ENCODE measurements around the genes GMNN and H4C3.

GRCh38 chr6:21856862-21857214, 263.3 kb downstream of the SOX4 start:
- PRO-cap, 8 experiments = peak in 7 of 8 experiments; most common minus-strand start chr6:21857012 (in 6)

- PRO-cap, 8 experiments = no peak in any of the 8 experiments
These were observed 328.5 kb downstream of the SOX4 start for GRCh38 chr6:21921924-21922487.

DNA sequence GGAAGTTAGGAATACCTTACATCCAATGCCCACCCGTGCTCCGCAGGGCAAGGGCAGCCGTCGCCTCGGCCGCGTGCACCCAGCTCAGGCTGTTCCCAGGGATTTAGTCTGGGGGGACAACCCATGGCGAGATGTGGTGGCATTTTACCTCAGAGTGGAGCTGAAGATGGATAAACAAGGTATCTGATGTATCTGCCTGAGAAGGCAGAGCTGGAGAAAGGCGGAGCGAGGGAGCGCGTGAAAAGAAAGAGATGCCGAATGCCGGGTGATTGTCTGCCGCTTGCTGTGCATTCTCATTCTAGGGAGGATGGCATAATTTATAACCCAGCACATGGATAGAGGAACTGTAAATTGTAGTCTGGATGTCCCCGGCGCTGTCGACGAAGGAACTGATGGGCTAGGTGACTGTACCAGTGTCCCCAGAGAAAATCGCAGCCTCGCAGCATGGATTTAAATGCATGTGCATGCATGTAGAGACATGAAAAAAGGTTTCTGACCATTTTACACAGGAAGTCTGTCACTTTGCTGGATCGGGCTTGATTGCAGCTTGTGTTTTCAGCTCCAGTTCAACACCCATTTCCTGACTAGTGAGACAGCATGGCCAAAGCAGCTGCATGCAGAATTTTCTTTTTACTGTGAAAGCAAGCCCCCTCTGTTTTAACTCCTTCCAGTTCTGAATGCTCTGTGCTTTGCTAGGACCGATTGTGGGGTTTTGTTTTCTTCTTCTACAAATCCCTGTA, 149.8 kb downstream of the PRL start:
- PRO-cap, 8 experiments = no peak in any of the 8 experiments

GRCh38 chr6:22222357-22222940, 74.4 kb downstream of the PRL start:
- PRO-cap, 8 experiments = no peak in any of the 8 experiments

DNA sequence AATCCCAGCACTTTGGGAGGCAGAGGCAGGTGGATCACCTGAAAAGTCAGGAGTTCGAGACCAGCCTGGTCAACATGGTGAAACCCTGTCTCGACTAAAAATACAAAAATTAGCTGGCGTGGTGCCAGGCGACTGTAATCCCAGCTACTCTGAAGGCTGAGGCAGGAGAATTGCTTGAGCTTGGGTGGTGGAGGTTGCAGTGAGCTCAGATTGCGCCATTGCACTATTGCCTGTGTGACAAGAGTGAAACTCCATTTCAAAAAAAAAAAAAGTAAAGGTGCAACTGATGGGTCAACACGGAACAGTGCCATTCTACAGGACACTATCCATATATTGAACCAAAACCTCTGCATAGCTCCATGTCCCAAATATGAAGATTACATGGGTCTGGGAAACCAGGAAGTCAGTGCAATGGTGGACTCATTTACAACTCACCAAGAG, 673.3 kb downstream of the HDGFL1 start:
- PRO-cap, 8 experiments = peak in 3 of 8 experiments; most common plus-strand start position 261 of the sequence (in 2)

DNA sequence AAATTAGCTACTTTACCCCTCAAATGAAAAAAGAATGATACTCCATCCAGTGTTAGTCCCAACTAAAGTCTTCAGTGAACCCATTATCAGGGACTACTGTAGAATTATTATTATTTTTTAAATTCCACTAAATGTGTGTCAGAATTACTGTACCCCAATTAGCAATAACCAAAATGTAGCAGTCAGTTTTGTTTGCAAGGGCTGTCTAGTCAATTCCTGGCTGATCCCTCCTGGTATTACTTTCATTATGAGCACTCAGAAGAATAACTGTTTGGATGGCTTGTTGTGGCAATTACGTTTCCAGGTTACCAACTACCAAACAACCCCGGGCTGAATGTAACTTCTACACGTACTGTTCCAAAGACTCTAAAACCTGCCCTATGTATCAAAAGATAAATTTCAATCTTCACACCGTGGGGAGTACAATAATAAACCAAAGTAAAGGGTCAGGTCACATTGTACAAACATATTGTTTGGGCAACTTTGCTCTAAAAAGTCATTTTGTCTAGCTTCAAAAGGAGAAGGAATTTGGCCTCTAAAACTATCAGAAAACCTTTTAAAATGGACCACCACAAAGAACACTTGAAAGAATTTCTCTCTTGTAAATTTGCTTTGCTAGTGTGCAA, 27.8 kb downstream of the DCDC2 start:
- PRO-cap, 8 experiments = no peak in any of the 8 experiments

DNA sequence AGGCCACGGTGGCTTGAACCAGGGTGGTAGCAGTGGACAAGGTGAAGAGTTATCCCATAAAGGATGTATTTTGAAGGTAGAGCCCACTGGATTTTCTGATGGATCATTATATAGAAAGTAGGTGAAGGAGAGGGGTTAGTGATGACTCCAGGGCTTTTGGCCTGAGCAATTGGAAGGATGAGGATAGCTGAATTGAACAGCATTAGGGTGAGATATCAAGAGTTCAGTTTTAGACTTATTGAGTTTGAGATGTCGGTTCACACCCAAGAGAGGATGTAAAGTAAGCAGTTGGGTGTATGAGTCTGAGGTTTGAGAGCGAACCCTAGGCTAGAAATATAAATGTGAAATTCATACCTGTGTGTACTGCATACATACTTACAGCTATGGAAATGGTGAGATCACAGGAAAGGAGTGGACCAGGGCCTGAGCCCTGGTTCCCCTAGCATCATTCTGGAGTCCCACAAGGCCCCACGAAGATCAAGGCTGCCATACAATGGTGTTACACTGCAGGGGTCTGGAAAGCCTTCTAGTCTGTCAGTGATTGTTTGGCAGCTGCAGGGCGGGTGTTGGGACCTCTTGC, 3.3 kb downstream of the ALDH5A1 start:
- PRO-cap, 8 experiments = no peak in any of the 8 experiments

- PRO-cap, 8 experiments = no peak in any of the 8 experiments
These were observed 549 bp downstream of the ACOT13 start for GRCh38 chr6:24667431-24667820.

DNA sequence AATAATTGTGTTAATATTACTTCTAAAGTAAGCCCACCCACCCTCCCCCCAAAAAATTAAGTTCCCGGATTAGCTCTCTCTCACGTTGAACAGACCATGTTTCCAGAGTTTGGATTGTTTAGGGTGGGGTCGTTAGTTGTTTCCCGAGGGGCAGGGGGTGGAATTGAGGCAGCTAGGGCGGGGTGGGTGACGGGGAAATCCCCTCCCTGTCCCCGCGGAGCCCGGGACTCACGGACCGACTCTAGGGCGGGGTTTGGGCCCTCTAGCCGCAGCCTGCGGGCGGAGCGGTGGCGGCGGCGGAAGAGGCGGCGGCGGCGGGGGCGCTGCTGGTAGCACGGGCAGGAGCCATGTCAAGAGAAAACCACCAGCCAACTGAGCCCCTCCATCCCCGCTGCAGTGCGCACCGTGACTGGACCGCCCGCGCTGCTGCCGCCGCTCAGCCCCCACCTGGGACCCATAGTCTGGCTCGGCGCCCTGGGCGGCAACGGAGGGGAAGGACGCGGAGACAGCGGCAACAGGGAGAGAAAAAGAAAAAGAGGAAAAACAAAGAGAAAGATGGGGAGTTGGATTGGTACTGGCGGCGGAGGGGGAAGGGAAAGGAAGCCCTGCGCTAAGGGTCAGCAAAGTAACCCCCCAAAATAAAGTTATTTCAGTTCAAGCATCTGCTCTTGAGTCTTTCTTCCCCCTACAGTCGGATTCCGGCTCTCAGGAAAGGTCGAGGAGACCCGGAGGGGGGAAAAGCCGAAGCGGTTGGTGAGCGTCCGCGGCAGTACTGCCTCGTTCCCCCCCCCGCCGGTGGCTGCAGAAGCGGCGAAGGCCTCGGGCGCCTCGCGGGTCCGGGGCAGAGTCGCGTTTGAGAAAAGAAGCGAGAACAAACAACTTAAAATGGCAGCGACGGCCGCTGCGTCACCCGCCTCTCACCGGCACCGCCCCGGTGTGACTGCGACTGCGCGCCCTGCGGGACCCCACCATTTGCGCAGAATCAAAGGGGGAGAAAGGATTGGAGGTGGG, 1.3 kb upstream of the C6orf62 start:
- PRO-cap, 8 experiments = peak in 8 of 8 experiments; most common plus-strand start position 271 of the sequence (in 8); most common minus-strand start position 855 of the sequence (in 8)

DNA sequence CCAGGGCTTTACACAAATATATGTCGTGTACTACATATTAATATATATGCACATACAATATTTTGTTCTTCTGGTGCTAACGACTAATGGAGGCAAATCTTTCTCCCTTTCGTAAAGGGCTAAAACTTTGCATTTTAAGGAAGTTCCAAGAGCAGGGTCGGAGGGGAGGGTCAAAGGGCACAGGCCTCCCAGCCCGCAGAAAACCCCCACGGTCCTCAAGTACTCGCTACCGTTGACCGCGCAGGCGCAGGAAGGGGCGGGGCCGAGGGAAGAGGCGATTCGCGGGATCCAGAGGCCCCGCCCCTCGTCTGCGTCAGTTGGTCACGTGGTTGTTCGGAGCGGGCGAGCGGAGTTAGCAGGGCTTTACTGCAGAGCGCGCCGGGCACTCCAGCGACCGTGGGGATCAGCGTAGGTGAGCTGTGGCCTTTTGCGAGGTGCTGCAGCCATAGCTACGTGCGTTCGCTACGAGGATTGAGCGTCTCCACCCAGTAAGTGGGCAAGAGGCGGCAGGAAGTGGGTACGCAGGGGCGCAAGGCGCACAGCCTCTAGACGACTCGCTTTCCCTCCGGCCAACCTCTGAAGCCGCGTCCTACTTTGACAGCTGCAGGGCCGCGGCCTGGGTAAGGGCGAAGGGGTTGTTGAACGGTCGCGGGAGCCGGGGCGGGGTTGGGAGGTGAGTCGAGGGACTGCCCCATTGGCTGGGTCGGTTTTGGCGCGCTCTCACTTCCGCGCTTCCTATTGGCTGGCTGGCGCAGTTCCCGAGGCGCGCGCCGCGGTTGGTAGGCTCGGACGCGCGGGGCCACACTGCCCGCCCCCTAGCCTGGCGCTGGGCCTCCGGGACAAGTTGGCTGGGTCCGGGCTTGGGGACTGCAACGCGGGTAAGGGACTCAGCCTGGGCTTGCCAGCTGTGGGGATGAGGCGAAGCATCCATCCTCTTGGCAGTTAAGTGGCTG, at the start of gene GMNN:
TSS of gene GMNN (plus strand) at position 313 of the 953 bp plus-strand sequence.
- PRO-cap, 8 experiments = peak in 8 of 8 experiments; most common plus-strand start position 332 of the sequence (in 7); most common minus-strand start position 214 of the sequence (in 3)

DNA sequence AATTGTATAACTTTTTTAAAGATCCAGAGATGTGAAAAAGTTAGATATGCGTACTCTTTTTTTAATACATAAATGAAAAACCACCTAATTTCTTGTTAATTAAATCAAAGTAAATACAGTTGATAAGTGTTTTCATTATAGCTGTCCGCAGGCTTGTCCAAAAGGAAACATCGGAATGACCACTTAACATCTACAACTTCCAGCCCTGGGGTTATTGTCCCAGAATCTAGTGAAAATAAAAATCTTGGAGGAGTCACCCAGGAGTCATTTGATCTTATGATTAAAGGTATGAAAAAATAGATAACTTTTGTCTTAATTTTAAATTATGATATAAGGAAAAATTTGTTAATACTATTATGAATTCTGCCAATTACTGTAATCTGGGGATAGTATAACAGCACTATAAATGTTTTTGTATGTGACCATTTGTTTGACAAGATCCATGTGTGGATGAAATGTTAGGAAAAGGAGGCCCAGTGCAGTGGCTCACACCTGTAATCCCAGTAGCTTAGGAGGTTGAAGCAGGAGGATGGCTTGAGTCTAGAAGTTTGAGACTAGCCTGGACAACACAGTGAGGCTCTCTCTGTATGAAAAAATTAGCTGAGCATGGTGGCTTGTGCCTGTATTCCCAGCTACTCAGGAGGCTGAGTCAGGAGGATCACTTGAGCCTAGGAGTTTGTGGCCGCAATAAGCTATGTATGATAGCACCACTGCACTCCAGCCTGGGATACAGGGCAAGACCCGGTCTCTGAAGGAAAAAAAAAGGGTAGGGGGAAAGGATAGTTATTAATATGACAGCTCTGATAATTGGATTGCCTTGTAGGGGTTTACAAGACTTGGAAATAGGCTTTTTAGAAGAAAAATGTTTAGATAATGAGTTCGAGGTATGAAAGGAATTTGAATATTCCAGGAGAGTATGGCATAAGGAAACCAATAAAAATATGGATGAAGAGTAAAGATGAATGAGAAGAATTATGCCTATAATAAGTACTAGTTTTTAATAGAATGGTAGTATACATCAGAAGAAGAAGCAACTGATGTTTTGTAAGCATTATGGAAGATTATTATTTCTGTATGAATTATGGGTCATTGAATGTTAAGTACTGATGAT, 7.0 kb downstream of the GMNN start:
- PRO-cap, 8 experiments = no peak in any of the 8 experiments

DNA sequence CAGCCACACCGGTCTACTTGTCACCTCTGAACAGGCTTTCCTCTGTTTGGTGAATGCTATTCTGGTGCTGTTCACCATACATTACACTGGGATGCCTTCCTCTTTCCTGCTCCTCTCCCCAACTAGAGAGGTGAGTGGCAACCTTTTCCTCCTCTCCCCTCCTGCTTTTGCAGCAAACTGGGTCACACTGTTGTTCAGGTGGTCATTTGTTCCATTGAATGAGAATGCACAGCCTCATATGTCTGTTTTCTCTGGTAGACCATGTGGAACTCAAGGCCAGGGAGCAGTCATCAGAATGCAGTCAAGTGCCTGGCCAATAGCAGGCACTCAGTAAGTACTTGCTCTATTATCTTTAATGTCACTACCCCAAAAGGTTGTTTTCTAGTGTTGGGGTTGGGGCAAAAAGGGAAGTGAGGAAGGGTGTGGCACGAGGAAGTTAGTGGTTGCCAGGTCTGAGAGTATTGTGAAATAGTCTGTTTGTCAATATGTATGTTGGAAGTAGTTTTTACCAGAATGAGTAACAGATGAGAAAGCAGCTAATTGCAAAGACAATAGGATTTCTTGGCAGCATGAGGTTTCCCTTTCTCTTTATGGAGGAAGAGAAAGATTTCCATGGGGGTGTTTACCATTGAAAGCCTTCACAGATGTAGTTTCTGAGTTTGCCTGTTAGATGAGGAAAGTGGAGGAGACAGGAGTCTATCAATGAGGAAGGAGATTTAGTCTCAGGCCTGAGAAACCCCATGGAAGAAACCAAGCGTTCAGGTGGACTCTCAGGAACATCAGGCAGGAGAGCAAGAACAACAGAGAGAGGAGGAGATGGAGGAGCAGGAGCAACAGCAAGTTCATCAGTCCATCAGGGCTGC, 59.5 kb upstream of the ARMH2 start:
- PRO-cap, 8 experiments = peak in 1 of 8 experiments; most common minus-strand start position 406 of the sequence (in 1)

GRCh38 chr6:25053673-25054554, 118.2 kb upstream of the RIPOR2 start:
- PRO-cap, 8 experiments = no peak in any of the 8 experiments

- PRO-cap, 8 experiments = no peak in any of the 8 experiments
These were observed 85.0 kb upstream of the CARMIL1 start for GRCh38 chr6:25193994-25194823.

GRCh38 chr6:25280518-25280749, 1.3 kb downstream of the CARMIL1 start:
- PRO-cap, 8 experiments = no peak in any of the 8 experiments

GRCh38 chr6:25404613-25405148, 125.5 kb downstream of the CARMIL1 start:
- PRO-cap, 8 experiments = peak in 4 of 8 experiments; most common plus-strand start chr6:25404813 (in 1); most common minus-strand start chr6:25405045 (in 3)

DNA sequence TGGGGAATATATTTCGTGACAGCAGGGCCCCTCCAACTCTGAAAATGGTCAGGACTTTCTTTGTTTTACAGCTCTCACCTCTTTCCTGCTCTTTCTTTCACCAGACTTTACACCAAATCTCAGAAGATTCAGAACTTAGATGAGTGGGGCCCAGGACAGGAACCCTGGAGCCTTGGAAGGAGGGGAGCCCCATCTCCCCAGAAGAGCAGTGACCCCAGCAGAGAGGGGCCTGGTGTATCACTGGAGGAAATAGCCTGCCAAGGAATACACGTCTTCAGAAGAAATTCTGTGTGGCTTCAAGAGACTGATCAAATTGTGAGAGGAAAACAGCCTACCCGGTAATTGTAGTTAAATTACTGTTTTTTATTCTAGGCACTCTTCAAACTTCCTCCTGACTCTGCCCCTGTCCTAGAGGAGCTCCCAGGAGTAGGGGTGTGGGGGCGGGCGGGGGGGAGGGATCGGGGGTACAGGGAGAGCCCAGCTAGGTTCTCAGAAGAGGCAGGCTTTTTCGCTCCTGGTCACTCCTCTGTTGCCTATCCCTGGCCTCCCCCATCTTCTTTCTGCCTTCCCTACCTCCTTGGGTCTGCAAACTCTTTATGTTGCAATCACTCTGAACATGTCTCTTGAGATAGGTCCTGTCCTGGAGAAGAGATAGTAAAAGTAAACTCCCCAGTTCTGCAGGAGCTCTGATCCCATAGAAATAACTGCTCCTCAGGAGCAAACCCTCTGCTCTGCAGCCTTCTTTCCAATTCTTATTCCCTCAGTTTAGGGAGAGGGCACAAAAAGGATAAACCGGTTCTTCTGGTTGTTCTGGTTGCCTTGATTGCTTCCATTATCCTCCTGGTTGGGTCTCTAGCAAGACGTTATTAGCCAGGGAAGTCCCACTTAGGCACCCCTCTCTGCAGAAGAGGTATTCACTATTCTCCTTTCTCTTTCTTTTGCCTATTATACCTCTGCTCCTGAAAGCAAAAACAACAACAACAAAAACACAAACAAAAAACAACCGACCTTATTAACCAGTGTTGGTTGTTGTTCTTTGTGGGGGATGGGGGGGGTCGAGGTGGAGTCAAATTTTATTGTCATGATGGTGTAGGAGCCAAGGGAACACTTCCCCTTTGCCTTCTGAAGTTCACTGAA, 711 bp downstream of the TRIM38 start:
- PRO-cap, 8 experiments = peak in 5 of 8 experiments; most common plus-strand start position 863 of the sequence (in 2); most common minus-strand start position 562 of the sequence (in 5)

- PRO-cap, 8 experiments = no peak in any of the 8 experiments
These were observed 25.0 kb downstream of the TRIM38 start for GRCh38 chr6:25987296-25988399.

DNA sequence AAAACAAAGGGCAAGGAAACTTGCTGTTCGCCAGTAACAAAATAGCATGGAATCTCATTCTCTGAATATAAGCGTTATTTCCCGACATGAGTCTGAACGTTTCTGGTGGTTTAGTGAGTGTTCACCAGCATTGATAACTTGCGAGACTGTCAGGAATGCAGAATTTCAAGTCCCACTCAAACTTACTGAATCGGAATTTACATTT, 369 bp upstream of the H3C3 start:
- PRO-cap, 8 experiments = no peak in any of the 8 experiments

- PRO-cap, 8 experiments = peak in 8 of 8 experiments; most common plus-strand start chr6:26104146 (in 8); most common minus-strand start chr6:26104103 (in 6)
These were observed at the start of gene H4C3 for GRCh38 chr6:26103812-26104776. H4C3 (plus strand) TSS chr6:26103933.